T47D (cell line): ENCODE results near the genes DUSP5, BBIP1 and TECTB.

DNA sequence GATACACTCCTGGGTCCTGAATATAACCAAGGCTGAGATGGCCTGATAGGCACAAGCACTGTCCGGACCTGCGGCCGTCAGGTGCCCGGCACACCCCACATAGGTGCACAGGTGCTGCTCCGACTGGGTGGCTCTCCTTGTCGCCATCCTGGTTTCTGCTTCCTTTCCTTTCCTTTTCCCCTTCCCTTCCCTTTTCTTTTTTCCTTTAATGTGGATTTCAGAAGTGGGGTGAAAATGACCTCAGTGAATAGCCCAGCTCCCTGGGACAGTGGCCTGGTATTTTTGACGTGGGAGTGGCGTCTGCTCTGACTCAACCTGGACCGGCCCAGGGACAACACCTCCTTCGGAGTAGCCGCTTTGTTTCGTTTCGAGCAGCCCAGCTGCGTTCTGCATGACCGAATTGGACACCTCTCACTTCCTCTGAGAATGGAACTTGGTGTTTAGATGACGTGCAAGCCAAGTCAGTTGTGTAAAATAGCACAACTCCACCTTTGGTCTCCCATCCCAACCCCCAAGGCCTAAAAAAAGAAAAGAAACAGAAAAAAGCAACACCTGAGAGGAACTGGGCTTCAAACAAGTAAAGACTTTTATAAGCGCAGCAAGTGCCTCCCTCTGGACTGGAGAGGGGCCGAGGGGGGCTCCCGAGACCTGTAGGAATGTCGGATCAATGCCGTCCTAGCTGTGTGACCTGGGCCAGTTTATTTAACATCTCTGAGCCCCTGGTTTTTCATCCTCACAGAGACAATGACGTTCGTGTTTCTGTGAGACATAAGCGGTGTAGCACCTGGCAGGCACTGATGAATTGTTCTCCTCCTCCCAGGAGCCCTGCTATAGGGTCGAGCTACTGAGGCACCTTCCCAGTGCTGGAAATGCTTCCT lies 51.9 kb upstream of the SMNDC1 start:
- RRBS, result no CpG with 5 or more reads among the region's 25 CpGs

DNA sequence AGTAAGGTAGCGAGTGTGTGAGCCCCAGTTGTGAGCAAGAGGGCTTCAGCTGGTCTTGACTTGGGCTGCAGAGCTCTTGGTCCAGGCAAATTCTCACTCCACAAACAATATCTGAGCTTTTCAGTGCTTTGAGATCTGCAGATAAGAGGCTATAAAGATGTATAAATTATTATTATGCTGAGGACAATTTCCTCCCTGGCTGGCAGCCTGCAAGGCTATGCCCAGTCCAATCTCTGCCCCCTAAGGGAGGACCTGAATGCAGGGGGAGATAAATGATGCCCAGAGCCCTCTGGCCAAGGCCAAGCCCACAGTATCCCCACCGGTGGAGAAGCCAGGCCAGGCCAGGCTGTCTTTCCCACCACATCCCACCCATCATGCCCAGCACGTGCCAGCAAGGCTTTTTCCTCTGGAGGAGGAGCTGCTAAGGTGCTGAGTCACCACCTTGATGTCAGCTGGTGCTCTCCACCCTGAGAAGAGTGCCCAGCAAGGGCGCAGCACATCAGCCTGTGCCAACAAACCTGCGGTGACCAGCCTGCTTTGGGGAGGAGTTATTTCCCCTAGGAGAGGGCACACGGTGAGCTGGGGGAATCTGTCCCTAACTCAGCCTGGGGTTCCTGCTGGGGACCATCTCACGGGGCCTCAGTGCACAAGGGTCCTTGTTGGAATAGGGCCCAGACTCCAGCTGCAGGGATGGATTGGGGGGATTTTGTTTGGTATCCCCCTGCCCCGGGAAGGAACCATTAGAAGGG lies 80.4 kb upstream of the DUSP5 start:
- RRBS, result no CpG with 5 or more reads among the region's 8 CpGs

DNA sequence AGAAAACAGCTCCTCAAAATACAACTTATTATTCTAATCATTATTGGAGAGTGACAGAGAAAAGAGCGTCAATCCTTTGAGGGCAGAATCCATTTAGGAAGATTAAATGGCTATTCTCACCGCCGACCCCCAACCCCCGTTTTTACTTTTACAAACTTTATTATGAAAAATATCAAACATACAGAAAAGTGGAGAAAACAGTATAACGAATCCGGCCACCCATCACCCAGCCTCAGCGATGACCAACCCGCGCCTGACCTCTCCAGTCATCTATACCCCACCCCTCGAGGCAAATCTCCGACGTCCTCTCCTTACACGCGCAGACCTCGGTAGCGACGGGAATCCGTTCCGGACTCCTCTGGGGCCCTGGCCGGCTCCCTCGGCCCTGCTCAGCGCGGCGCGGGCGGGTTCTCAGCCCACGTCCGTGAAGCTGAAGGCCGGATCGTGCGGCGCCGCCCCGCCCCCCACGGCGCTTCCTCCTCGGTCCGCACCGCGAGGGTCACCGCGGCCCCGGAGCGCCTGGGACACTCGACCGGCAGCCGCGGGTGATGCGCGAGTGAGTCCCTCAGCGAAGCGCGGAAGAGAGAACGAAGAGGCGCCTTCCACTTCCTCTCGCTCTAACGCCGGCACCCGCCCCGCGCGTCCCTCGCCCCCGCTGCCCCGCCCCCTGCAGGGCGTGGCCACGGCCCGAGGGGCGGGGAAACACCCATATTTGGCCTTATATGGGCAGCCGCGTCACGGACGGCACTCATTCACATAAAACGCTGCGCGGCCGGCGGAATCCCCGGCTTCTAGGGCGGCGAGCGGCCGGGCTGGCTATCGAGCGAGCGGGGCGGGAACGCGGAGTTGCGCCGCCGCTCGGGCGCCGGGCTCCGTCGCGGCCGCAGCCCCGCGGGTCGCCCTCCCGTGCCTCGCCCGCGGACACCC lies at the start of gene DUSP5:
DUSP5 (plus strand) TSS at position 787 of the 927 bp plus-strand sequence.
- RRBS, result 1% methylated on average over 53 of the region's 106 CpGs

- RRBS, result no CpG with 5 or more reads among the region's 11 CpGs
These were observed 2.5 kb downstream of the DUSP5 start for GRCh38 chr10:110499991-110500917.

DNA sequence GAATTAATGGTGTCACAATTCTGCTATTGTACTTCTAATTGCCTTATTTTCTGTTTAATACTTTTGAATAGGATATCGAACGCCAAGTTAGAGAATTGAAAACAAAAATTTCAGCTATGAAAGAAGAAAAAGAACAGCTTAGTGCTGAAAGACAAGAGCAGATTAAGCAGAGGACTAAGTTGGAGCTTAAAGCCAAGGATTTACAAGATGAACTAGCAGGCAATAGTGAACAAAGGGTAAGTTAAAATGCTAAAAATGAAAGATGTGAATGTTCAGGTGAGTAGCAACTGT lies 15.8 kb downstream of the SMC3 start:
- RRBS, result no CpG with 5 or more reads among the region's 2 CpGs

DNA sequence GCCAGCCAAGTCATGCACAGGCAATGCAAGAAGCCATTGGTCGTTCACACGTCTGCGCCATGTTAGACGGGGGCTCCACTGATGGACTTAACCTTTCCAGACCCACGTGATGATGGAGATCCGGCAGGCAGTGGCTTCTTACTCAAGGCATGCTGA lies 54.8 kb downstream of the RBM20 start:
- RRBS, result no CpG with 5 or more reads among the region's 6 CpGs

DNA sequence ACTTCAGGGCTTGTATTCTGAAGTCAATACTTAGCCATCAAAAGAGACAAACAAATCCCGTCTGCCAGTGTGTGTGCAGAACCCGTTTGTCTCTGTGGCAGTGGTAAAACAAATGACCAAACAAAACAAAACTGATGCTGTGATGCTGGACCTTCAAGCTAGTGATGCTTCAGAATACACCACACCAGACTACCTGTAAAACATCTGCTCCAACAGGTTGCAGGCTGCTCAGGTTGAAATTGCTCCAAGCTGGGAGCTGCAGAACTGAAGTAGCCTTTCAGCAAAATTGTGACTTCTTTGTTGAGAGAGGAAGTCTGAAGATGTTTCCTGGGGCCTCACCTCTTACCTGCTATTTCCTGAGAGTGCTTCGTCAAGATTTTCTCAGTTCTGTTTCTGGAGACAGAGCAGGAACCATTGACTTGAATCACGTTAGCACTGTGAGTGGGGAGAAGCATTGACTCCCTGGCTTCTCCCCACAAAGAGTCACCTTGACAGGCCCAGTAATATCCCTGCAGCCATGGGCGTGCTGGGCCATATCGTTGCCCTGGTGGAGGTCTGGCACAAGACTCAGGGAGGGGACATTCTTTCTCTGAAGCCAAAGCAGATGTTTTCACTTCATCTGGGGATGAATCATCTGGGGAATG lies 80.1 kb downstream of the RBM20 start:
- RRBS, result no CpG with 5 or more reads among the region's 6 CpGs

DNA sequence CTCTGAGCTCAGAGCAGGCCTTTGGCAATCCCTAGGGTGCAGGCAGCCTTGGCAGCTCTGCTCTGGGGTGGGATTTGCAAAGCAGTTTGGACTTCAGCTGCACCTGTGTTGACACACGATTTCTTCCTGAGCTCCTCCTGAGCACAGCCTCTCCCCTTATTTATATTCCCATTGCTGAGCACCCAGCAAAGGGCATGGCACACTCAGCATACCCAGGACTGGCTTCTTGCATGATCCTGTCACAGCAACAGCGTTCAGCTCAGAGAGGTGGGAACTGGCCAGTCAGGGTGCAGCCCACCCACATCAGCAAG lies 25.4 kb upstream of the PDCD4 start:
- RRBS, result no CpG with 5 or more reads among the region's 2 CpGs

DNA sequence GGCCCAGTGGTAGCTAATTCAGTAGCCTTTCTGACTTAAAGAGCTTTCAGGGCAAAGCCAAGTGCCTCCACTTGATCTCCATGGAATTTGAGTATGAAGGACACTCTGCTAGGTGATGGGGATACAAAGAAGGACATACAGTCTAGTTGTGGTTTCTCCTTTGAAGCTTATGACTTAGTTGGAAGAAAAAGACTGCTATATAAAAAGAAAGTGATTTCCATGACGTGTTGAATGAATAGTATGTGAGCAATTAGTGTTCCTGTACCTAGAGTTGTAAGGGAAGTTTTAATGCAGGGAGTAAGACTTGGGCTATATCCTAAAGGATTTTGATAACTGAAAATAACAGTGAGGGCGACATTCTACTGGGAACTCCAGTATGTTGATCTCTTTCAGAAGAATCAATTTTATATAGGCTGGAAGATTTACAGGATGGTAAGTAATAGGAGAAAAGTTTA lies 8.4 kb downstream of the PDCD4 start:
- RRBS, result no CpG with 5 or more reads among the region's 2 CpGs

DNA sequence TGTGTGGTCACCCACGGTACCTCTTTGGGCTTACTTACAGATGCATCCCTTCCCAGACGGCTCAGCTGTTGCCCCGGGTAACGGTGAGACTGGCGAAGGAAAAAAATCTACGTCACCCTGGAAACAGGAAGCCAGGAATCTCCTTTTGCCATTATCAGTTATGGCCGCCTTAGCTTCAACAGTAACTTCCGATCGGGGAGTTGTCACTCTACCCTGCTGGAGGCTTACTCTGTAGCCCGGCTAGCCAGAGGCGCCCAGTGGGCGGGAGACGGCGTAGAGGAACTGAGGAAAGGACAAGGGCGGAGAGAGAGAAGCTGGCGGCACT lies at the start of gene BBIP1:
BBIP1 (minus strand) TSS at position 98 of the 325 bp plus-strand sequence.
- RRBS, result under 1% methylated on average over 6 of the region's 16 CpGs

DNA sequence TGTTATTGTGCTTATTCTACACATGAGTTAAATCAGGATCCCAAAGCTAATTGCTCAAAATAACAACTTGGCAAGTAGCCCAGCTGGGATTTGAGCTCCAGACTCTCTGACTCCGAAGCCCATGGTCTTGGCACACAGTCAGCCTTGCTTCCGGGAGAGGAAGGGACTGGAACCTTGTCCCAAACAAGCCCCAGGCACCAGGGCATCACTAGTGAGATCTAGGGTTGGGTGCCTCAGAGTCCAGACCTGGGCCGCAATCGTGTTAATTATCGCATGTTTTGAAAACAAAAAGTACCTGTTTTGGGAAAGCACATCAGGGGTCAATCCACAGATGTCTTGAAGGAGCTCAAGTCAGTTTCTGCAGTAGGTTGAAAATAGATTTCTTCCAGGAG lies 101.4 kb downstream of the GPAM start:
- RRBS, result no CpG with 5 or more reads among the region's 5 CpGs

- RRBS, result no CpG with 5 or more reads among the region's 1 CpG
These were observed 41.2 kb upstream of the TECTB start for GRCh38 chr10:112241988-112242317.

GRCh38 chr10:112283189-112283504 lies at the start of gene TECTB:
Gene TECTB, plus strand, starts transcription at chr10:112283400.
- RRBS, result no CpG with 5 or more reads among the region's 6 CpGs

DNA sequence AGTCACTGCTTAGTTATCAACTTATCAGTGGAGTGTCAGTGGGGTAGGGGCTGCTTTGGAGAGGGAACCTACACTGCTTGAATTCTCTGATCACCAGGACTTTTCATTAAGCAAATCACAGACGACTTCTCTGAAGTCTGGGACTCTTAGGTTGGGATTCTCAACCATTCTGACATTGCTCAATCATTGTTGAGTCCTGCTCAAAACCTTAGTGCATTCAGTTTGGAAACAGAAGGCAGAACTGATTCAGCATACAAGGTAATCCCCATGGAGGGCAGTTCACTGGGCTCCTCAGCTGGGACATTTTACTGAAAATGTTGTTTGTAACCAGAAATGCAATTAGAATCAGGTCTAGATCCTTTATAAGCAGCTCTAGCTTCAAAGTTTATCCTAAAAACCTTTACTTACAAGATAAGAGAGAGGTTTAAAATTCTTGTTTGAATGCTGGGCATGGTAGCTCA lies 26.1 kb downstream of the TECTB start:
- RRBS, result no CpG with 5 or more reads among the region's 1 CpG

- RRBS, result no CpG with 5 or more reads among the region's 7 CpGs
These were observed 40.6 kb upstream of the ACSL5 start for GRCh38 chr10:112333171-112333890.

GRCh38 chr10:112364914-112365563 lies 8.9 kb upstream of the ACSL5 start:
- RRBS, result no CpG with 5 or more reads among the region's 8 CpGs

- RRBS, result no CpG with 5 or more reads among the region's 5 CpGs
These were observed 11.3 kb downstream of the ACSL5 start for GRCh38 chr10:112385057-112385690.

GRCh38 chr10:112996580-112997400 lies 46.7 kb downstream of the TCF7L2 start:
- RRBS, result no CpG with 5 or more reads among the region's 7 CpGs

DNA sequence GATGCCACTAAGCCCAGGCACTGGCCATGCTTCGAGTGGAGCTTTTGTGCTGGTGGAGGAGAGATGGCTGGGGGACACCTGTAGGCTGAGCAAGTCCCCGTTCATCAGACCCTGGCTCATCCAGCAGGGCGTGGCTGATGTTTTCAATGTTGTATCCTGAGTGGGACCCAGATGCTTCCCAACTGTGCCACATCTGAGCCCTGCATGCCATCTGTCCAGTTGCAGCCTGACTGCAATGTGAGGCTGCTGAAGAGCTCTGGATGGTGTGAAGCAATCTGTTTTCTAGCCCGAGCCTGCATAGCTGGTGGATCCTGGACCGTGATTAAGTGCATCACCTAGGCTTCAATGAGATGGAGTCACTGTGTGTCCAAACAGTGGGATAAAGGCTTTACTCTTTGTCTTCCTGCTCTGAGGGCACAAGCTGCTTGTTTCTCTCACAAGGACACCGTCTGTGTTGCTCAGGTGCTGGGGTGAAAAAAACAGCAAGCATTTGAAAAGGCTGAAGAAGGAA lies 99.8 kb downstream of the TCF7L2 start:
- RRBS, result no CpG with 5 or more reads among the region's 6 CpGs

DNA sequence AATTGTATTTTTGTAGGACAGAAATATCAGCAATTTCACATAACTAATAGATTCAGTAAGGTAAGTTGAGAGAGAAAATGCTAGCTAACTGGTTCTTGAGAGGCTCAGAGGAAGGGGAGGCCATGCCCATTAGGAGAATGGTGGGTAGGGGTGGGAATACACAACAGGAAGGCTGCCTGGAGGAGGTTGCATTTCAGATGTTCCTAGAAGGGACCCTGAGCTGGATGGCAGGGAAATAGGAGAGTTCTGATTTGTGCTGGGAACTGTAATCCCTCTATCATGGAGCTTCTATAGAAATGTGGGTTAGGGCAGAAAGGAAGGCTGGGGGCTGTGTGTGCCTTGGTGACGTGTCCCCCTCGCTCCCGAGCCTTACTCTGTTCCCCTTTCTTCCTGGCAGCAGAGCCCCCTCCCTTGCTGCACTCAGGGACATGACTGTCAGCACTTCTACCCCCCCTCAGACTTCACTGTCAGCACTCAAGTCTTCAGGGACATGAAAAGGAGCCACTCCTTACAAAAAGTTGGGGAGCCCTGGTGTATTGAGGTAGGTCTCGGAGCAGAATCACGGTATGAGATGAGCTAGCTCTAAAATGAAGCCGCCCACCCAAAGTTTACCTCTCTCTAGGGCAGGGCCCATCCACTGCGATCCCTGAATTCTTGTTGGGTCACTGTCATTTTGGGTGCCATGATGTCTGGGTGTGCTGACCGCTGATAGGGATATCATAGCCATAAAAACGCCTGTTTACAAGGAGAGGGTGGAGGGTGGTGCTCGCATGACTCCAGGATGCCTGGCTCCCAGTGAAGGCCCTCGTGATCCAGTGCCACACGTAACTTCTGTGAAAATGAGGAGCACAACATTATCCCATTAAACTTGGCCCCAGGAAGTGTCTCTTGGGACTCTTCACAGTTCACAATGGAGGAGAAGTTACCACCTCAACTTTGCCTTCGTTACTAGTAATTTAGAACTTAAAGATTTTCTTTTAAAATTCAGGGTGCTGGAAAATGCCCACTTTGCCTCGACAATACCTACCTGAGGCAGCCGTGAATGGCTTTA lies 139.3 kb downstream of the TCF7L2 start:
- RRBS, result no CpG with 5 or more reads among the region's 15 CpGs